T-cell (primary cell): ENCODE measurements around the genes OGFOD3 and METRNL.

DNA sequence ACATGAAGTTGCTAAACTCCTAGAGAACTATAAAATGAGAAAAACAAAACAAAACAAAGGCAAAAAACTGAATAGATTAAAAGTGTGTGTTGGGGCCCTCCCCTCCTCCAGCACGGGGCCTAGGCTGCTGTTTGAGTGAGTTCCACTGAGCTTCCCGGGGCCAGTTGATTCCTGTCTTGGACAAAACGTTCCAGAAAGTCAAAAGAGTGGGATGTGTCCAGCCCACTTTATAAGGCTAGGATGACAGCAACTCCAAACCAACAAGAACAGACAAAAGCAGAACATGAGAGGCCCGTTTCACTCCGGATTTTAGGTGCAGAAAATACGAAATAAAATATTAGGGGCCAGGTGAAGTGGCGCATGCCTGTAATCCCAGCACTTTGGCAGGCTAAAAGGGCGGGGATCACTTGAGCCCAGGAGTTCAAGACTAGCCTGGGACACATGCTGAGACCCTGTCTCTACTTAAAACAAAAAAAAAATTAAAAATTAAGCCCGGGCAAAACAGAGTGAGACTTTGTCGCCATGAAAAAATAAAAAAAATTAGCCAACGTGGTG, 11.8 kb upstream of the CSNK1D start:
- PRO-cap, 7 experiments: no peak in any of the 7 experiments

GRCh38 chr17:82349259-82350187, 9.5 kb upstream of the TEX19 start:
- PRO-cap, 7 experiments: no peak in any of the 7 experiments

- PRO-cap, 7 experiments: peak in 7 of 7 experiments; most common plus-strand start chr17:82418347 (in 7); most common minus-strand start chr17:82418586 (in 7)
Observed at GRCh38 chr17:82417836-82419217, at the start of gene OGFOD3. TSS of gene OGFOD3 (minus strand) at chr17:82418586.

DNA sequence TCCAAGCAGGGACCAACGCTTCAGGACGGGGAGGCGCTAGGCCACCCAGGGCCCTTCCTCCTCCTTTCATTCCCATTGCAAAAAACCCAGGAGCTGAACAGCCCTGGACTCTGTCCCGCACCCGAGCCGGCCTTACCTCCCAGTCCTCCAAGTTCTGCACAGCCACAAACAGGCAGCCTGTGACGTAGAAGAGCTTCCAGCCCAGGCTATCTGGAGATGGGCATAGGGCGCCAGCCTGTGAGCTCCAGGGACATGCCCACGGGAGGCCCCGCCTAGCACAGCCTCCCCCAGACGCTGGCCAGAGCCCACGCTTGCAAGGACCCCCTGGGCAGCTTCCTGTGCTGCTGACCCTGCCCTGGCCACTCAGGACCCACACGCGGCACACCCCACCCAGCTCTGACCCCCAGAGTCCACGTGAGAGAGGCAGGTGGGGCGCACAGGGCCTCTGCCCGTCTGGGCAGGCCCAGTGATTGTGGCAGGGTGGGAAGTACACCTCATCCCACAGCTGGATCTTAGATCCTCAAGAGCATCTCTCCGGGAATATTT, 4.0 kb downstream of the CYBC1 start:
- PRO-cap, 7 experiments: no peak in any of the 7 experiments

- PRO-cap, 7 experiments: no peak in any of the 7 experiments
Observed at GRCh38 chr17:82586914-82587552, 61.2 kb downstream of the WDR45B start.

DNA sequence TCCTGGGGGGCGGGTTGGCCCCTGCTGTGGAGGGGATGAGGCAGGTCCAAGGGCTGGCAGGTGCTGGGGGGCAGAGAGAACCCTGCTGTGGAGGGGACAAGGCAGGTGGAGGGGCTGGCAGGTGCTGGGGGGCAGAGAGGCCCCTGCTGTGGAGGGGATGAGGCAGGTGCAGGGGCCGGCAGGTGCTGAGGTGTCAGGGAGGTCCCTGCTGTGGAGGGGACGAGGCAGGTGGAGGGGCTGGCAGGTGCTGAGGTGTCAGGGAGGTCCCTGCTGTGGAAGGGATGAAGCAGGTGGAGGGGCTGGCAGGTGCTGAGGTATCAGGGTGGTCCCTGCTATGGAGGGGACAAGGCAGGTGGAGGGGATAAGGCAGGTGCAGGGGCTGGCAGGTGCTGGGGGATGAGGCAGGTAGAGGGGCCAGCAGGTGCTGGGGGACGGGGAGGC, 31.2 kb downstream of the ZNF750 start:
- PRO-cap, 7 experiments: peak in 3 of 7 experiments; most common minus-strand start position 299 of the sequence (in 3)

- PRO-cap, 7 experiments: no peak in any of the 7 experiments
Observed at GRCh38 chr17:82831126-82831785, 8.6 kb downstream of the ZNF750 start.

DNA sequence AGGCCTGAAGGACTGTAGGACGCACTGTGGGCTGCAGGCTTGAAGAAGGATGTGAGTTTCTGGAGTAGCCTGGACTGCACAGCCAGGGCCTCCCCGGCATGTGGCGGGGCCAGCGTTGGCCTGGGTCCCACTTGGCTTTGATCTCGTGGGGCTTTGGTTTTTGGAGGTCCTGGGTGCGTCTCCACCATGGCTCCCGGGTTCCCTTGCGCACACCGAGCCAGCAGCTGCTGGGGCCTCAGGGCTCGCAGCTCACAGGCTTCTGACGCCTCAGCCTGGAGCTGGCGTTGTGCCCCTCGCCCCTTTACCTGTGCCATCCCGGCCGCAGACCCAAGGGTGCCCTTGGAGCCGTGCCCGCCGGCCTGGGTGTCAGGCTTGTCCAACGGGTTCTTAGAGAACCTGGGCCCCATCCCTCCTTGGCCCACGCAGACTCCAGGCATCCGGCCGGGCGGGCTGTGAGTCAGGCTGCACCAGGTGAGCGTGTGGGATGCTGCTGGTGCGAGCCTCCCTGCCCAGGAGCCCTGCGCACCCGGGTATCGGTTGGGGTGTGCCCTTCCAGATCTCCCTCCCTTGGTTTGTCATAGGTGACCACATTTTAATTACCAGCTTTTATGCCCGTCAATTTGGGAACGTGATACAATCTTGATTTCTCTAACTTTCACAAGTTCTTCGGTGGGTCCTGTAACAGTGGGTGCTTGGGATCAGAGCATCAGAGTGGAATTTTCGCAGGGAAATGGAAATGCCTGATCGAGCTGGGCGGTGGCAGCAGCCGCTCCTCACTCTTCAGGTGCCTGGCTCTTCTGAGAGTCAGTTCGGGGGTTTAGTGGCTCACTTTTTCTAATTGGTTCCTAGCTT, 34.6 kb upstream of the ZNF750 start:
- PRO-cap, 7 experiments: no peak in any of the 7 experiments

- PRO-cap, 7 experiments: no peak in any of the 7 experiments
Observed at GRCh38 chr17:82875324-82876048, 35.7 kb upstream of the ZNF750 start.

GRCh38 chr17:82889181-82890264, 49.7 kb upstream of the ZNF750 start:
- PRO-cap, 7 experiments: no peak in any of the 7 experiments

- PRO-cap, 7 experiments: no peak in any of the 7 experiments
Observed at GRCh38 chr17:82912321-82913104, 72.7 kb upstream of the ZNF750 start.

GRCh38 chr17:82915300-82916029, 75.6 kb upstream of the ZNF750 start:
- PRO-cap, 7 experiments: no peak in any of the 7 experiments

DNA sequence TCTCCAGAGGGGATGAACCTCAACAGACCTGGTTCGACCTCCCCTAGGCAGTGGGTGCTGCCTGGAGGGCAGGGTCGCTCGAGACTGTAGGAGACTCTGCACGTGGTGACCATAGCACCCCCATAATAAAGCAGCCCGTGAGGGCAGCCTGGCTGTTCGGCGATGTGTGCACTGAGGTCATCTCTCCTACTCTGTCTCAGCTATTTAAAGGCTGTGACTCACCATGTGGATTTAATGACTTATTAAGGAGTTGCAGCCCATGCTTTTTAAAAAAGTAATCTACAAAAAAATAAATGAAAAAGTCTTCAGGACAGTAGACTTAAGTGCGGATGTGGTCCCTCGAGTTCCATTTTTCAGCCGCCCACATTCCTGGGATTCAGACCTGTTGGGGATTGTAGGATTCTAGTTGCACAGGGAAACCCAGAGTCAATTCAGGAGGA, 4.5 kb upstream of the B3GNTL1 start:
- PRO-cap, 7 experiments: no peak in any of the 7 experiments

- PRO-cap, 7 experiments: peak in 7 of 7 experiments; most common plus-strand start chr17:83079609 (in 7); most common minus-strand start chr17:83079470 (in 7)
Observed at GRCh38 chr17:83079305-83079793, at the start of gene METRNL. TSS of gene METRNL (plus strand) at chr17:83079609.

GRCh38 chr17:83082681-83084024, 3.7 kb downstream of the METRNL start:
- PRO-cap, 7 experiments: peak in 3 of 7 experiments; most common plus-strand start chr17:83083794 (in 1); most common minus-strand start chr17:83083602 (in 1)

DNA sequence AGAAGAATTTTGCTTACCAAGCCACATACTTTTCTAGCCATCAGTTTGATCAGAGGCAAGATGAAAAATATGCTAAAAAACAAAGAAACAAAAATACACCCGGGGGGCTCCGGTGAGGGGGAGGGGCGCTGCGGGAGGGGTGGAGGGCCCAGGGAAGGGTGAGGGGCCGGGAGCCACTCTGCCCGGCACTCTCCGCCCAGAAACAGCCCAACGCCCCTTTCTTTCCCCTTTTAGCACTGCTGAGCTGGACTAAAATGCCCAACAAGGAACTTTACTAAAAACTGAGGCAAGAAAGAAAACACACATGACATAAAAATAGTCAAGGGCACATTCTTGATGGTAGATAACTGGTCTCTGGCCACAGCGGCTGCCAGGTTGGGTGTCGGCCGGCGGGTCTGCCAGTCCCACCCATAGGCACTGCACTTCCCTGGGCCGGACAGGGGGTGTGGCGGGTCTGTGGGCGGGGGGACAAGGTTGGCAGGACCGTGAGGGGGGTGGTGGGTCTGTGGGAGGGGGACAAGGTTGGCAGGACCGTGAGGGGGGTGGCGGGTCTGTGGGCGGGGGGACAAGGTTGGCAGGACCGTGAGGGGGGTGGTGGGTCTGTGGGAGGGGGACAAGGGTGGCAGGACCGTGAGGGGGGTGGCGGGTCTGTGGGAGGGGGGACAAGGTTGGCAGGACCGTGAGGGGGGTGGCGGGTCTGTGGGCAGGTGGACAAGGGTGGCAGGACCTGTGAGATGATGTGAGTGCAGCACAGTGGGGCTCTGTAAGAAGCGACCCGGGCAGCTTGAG, 20.9 kb downstream of the METRNL start:
- PRO-cap, 7 experiments: no peak in any of the 7 experiments

DNA sequence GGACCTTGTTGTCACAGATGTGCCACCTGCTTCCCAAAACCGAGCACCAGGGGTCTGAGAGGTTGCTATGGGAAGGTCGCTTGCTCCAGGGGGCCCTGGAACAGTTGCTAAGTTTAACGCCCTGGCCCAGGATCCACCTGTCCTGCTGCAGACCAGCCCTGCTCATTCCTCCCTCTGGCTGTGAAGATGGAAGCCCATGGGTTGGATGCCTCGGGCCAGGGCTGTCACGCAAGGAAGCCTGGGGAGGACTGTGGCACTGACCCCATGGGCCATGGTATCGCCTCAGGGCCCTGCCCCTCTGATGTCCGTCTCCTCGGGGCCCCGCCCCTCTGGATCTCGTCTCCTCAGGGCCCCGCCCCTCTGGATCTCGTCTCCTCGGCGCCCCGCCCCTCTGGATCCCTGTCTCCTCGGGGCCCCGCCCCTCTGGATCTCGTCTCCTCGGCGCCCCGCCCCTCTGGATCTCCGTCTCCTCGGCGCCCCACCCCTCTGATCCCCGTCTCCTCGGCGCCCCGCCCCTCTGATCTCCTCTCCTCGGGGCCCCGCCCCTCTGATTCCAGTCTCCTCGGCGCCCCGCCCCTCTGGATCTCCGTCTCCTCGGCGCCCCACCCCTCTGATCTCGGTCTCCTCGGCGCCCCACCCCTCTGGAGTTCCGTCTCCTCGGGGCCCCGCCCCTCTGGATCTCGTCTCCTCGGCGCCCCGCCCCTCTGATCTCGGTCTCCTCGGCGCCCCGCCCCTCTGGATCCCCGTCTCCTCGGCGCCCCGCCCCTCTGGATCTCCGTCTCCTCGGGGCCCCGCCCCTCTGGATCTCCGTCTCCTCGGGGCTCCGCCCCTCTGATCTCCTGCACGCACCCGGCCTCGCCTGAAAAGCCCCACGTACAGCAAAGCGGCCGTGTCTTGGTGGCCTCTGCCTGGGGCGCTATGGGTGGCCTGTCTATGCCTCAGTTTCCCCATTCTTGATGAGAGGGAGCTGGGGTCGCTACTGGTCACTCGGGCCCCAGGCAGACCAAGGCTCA, 24.0 kb downstream of the METRNL start:
- PRO-cap, 7 experiments: no peak in any of the 7 experiments

DNA sequence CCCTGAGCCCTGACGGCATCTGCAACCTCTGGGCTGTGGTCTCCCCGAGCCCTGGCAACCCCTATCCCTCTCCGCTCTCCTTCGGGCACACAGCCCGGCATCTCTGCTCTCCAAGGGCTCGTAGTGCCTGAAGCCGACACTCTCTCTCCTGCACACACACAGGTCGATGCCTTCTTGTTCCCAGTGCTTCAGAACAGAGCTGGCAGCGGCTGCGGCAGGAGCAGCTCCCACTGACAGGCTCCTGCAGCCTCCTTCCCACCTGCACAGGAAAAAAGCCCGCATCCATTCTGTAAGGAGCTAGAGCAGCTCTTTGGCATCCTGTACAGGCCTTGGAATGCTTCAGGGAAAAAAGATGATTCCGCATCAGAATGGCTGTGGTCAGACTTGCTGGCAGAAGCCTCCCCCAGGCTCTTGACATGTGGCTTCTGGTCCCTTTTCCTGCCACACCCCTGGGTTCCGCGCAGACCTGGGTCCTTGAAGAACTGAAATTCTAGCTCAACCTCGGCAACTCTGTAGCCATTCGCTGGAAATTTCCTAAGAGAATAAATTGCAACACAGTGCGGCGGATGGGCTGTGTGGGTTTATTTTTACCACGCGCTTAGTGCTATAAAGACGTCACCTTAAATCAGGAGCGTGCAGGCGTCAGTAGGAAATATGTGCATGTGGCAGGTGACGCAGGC, 46.0 kb downstream of the METRNL start:
- PRO-cap, 7 experiments: peak in 5 of 7 experiments; most common plus-strand start position 64 of the sequence (in 3); most common minus-strand start position 484 of the sequence (in 2)

DNA sequence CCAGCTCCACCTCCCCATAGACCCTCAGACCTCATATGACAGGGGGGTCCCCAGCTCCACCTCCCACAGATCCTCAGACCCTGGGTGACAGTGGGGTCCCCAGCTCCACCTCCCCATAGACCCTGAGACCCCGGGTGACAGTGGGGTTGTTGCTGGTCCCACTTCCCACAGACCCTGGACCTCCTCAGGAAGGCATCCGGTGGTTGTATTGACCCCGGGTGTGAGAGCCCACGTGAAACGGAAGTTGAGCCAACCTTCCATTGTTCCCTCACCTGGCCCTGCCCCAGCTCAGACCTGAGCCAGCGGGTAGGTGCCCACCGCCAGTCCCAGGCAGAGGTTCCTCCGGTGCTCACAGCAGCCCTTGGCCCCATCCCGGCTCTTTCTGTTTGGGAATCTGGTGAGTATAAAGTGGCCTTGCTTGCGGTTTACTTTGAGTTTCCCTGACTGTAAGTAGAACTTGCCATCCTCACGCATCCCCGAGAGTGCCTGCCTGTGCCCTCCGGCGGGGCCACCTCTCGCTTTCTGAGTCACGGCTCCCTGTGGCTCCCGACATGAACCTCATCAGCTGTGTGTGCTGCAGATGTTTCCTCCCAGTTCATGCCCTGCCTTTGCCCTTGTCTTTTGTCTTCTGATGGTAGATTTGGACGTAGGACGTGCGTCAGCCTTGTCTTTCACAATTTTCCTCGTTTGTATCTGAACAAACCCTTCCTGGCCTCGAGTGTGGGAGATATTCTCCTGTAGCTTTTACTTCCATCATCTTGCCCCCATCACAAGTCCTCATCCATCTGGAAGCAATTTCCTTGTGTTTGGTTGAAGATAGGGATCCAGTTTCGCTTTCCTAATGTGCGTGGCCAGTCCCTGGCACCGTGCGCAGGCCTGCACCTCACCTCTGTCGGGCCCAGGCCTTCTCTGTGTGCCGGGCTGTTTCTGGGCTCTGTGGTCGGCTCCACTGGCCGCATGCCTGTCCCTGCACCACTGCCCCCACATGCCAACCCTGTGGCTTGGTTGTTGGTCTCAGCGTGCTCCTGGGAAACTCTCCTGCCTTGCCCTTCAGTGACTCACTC, 75.9 kb downstream of the METRNL start:
- PRO-cap, 7 experiments: peak in 3 of 7 experiments; most common minus-strand start position 488 of the sequence (in 2)